Daoy (cell line): ENCODE measurements around a stretch of chr9.

DNA sequence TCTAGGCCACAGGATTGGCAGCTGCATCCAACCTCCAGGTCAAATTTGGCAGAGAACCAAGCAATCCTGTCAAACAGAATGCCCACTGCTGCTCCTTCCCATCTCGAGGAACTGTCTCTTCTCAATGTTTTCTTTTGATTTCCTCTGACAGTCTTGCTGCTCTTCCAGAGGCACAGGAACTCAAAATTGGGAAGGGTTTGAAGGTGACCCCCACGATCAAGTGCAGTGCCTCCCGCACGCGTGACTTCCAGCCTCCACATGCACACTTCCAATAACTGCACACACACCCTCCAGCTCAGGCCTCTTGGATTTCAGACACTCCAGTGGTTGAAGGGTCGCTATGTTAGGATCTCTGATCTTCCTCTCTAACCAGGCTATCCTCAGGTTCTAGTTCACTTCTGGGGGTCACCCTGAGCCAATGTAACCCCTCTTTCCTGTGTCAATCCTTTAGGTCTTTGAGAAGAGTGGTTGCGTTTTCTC, 55.4 kb downstream of the RAD23B start:
- RAMPAGE, long total RNA, result no peak

- RAMPAGE, long total RNA, result no peak
These were observed 58.9 kb upstream of the KLF4 start for GRCh38 chr9:107548193-107549048.

- RAMPAGE, long total RNA, result no peak
These were observed 126.0 kb upstream of the KLF4 start for GRCh38 chr9:107615604-107615897.

- RAMPAGE, long total RNA, result no peak
These were observed 185.3 kb upstream of the KLF4 start for GRCh38 chr9:107674999-107675213.

- RAMPAGE, long total RNA, result no peak
These were observed 251.0 kb upstream of the KLF4 start for GRCh38 chr9:107740516-107741014.

GRCh38 chr9:107751823-107752360, 262.3 kb upstream of the KLF4 start:
- RAMPAGE, long total RNA, result no peak

DNA sequence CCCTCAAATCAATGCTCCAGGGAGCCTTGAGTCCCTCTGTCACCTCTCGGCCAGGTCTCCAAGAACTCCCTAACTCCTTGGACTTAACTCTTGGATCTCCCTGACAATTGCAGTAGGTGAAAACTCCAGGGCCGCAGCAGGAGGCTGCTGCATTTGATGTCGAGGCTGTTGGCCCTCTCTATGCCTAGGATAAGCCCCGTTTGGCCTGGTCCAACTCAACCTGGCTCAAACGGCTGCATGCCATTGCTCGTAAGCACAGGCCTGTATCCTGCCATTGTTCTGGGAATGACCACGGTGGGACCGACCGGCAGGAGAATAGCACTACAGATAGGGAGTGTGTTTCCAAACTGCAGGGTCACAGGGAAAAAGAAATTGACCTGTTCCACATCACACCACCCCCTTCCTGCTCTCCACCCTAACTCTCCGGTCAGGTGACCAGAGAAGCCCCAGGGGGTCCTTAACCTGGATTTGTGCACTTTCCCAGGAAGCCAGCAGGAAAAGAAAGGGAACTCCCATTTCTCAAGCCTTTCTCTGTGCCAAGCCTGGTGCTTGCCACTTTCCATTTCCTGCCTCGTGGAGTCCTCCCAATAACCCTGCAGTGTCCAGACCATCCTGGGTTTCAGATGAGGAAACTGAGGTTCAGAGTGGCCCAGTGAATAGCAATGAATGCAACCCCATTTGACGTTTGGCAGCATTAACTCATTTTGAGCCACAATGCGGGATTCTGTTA, 278.7 kb upstream of the KLF4 start:
- RAMPAGE, long total RNA, result no peak

DNA sequence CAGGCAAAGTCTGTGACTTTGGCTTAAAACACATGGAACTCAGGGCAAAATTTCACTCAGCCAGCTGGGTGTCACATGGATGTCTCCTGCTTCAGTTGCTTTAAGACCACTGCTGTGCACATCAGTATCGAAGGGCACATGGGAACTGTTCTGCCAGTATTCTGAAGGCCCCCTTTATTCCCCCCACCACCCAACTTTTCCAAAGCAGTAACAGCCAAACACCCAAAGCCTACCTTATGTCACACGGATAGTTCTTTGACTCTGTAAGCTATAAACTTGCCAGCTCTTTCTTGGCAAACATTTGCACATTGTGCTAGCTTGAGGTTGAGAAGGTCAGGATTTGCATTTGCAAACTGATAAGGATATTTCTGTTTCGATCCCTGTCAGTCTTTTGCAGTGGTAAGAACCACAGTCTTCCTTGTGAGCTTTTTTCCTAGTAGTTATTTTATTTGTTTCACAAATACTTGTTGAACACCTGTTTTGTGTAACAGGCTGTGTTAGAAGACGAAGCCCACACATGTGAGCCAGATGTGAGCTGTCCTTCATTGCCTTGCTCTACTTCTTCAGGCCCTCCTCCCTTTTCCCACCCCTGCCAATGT, 326.8 kb upstream of the KLF4 start:
- RAMPAGE, long total RNA, result no peak

DNA sequence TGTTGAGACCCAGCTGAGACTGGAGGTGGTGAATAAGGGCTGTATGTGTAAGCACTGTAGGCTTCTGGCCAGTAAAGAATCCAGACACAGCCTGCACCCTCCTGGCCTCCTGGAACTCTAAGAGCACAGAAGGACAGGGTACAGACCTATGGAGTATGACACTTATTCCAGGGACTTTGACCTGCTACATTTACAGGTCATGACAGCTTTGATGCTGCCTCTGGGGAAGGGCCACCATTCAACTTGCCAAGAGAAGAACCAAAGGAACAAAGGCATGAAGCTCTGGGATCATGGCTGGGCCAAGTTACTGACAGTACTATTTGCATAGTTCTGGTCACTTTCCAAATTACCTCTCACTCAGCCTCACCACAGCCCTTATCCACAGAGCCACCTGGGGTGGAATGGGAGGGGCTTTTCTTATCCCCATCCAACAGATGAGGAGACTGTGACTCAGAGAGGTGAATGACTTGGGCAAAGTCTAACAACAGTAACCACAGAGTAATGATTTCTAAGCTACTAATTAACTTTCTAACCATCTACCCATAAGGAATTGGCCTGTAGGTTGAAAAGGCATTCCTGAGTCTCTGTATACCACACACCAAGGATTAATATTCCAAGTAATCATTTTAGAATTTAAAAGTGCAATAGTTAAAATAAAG, 604.5 kb upstream of the KLF4 start:
- RAMPAGE, long total RNA, result no peak

GRCh38 chr9:108221911-108222170, 633.9 kb downstream of the ACTL7B start:
- RAMPAGE, long total RNA, result no peak

GRCh38 chr9:108551419-108551594, 304.5 kb downstream of the ACTL7B start:
- RAMPAGE, long total RNA, result no peak

DNA sequence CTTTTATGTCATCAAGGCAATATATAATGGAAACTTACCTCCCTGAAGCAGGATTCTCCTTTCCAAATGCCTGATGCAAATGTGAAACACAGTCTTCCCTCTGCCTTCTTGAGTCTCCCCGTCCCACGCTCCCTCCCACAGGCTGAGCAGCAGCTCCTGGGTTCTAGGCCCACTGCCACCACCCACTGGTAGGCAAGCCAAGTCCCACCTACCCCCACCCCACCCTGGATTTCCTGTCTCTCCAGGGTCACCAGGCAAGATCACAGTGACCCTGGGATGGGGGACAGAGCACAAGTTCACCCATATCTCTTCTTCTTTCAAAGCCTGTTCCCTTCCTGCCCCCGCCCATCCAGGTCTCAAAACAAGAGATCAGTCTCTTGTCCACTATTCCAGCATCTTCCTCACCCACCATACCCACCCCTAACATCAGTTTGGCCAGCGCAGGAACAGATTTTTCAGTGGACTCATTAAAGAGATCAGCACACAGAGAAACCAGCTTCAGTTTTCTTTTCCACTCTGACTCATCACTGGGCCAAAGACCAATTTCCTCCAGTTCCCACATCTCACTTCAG, 151.5 kb downstream of the ACTL7B start:
- RAMPAGE, long total RNA, result no peak

DNA sequence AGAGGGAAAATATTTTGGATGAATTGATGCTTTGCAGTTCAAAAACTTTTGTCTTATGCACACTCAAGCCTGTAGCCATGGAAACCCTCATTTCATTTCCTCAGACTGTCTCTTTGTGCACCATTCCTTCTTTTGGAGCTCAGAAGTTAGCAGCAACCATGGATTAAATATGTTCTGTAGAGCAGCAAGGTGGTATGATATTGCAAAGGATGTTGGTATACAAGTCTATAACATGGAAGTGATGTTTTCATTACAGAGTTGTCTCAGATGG, 145.7 kb downstream of the ACTL7B start:
- RAMPAGE, long total RNA, result no peak

DNA sequence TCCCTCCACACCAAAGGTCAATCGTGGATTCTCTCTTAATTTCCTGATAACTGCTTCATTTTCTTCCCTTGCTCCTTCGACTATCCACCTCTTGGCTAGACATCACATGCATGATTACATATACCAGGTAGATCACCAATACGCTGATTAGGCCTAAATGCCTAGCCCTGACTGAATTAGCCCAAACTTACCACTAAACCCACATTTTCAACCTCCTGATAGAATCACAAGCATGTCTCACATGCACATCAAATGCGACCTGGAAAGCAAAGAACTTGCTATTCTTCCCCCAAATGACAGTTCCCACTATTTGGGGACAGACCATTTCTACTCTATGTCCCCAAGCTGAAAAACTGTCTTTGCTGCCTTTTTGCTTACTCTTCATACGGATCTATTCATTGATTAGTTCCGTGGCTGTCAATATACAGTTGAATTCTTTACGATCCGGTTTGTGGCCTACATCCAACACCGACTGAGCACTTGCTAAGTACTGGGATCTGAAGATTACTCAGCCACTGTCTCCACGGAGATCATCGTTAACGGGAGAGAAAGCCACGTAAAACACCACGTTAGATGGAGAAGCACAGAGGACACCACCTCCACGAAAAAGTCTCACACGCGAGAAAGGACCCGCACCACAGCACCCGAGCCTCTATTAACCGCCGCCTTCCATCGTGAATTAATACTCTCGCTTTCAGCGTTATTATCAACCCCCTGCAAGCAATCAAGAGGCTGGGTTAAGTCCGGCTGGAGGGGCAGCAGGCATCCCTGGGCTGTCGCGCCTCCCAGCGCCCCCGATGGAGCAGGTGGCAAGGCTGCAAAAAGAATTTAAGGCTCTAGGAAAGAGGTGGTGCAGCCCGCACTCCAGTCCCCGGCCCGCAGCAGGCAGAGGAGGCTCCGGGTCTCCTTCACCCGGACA, 772 bp downstream of the ELP1 start:
- RAMPAGE, long total RNA, result no peak

GRCh38 chr9:109014194-109014820, 1.0 kb upstream of the CTNNAL1 start:
- RAMPAGE, long total RNA, result no peak

- RAMPAGE, long total RNA, result no peak
These were observed 2.2 kb upstream of the CTNNAL1 start for GRCh38 chr9:109015229-109016256.

DNA sequence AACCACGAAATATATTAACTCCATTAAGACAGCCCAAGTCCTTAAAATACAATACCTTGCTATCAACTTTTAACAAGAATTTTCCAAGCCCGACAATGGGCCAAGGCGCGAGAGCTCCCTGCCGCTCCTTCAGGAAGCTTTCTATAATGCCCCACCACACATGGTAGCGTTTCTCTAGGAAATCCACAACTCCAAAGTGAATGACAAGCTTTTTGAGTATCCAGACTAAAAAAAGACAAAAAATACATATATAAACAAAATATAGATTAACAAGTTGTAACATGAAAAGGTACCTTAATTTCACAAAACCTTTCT, 32.7 kb downstream of the TMEM245 start:
- RAMPAGE, long total RNA, result no peak

DNA sequence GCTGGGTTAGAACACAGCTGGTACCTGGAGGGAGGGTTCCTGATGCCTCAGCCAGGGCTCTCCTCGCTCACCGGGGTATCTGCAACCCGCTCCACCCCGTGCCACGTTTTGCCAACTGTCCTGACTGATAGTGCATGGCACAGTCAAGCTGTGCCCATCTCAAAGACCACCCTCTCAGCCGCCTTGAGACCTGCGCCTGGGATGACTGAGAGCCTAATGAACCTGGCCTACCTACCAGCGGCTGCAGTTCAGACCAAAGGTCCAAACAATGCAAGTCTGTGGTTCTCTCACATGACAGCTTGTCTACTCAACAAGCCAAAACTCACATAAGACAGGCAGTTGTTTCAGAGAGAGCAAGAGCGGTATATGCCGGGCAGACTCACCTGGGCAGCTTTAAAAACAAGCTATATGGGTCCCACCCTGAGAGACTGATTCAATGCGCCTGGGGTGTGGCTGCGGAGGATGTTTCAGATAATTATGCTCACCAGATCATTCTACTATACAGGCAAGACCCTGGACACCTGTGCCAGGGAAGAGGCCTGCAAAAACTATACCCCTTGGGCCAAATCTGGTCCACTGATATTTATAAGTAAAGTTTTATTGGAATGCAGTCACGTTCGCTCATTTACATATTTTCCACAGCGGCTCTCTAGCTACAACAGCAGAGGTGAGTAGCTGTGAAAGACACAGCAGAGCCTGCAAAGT, 70.5 kb downstream of the EPB41L4B start:
- RAMPAGE, long total RNA, result no peak

- RAMPAGE, long total RNA, result no peak
These were observed 1.7 kb downstream of the EPB41L4B start for GRCh38 chr9:109318835-109319881.

- RAMPAGE, long total RNA, result no peak
These were observed 81.0 kb downstream of the PTPN3 start for GRCh38 chr9:109416991-109417579.